LUHMES (cell line): ENCODE measurements around the gene CFAP161.

- PRO-cap = unidirectional peak, plus-strand start at chr15:80072562
Measured at GRCh38 chr15:80072103-80073186, 13.0 kb downstream of the ZFAND6 start.

- PRO-cap = no peak
Measured at GRCh38 chr15:80081140-80082142, 22.0 kb downstream of the ZFAND6 start.

- PRO-cap = no peak
Measured at GRCh38 chr15:80093462-80094453, 34.3 kb downstream of the ZFAND6 start.

DNA sequence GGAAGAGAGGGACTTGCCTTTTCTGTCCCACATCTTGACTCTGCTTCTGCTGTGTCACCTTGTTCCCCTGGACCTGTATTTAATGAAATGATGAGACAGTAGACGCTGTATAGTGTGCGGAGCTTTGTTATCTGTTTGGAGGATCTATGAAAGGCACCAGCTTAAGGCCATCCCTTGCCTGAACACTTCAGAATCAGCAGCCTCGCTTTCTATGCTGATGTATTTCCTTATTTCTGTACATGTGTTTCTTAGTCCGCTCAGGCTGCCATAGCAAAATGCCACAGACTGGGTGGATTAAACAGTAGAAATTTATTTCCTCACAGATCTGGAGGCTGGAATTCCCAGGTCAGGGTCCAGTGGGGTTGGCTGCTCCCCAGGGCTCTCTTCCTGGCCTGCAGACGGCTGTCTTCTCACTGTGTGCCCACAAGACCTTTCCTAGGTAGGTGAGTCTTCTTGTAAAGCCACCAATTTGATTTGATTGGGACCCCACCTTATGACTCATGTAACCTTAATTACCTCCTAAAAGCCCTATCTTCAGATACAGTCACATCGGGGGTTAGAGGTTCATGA is 41.5 kb downstream of the CTXND1 start:
- PRO-cap = no peak

DNA sequence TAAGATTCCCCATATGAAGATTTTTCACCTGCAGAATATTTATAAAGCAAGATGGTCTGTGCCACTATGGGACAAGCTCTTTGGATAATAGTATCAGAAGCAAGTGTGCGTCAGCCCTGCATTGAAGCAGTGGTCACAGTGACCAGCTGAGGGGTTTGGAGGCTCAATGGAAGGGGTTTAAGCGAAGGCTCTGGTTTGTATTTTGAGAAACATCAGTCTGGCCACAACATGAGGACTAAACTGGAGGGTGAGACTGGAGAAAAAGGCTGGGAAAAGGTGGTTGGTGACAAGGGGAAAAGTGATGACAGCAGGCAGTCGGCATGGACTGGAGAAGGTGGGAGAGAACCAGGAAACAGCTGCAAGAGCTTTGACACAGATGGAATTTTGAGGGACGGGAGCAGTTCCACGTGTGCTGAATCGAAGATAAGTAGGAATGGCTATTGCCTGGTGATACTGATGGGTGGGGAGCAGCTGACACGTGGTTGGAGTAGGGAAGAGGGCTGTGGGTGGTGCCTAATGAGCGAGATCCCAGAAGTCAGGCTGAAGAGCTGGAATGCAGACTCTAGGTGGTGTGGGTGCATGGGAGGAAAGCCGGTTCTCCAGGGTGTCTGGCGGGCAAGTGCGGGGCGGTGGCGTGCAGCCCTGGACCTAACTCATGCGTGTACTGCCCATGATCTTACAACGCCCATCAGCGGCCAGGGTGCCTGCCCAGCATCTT is 62.9 kb downstream of the ARNT2 start:
- PRO-cap = no peak

DNA sequence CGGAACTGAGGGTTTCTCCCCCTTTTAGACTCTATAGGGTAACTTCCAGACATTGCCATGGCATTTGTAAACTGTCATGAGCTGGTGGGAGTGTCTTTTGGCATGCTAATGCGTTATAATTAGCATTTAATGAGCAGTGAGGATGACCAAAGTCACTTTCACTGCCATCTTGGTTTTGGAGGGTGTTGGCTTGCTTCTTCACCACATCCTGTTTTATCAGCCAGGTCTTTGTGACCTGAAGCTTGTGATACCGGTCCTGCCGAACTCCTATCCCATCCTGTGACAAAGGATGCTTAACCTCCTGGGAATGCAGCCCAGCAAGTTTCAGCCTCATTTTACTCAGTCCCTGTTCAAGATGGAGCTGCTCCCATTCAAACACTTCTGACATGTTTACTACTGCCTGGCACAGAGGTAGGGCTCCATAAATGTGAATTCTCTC is 15.7 kb upstream of the ABHD17C start:
- PRO-cap = no peak

- PRO-cap = no peak
Measured at GRCh38 chr15:80737616-80738849, 41.1 kb upstream of the CEMIP start.

GRCh38 chr15:80932734-80933685 is 56.6 kb downstream of the MESD start:
- PRO-cap = no peak

DNA sequence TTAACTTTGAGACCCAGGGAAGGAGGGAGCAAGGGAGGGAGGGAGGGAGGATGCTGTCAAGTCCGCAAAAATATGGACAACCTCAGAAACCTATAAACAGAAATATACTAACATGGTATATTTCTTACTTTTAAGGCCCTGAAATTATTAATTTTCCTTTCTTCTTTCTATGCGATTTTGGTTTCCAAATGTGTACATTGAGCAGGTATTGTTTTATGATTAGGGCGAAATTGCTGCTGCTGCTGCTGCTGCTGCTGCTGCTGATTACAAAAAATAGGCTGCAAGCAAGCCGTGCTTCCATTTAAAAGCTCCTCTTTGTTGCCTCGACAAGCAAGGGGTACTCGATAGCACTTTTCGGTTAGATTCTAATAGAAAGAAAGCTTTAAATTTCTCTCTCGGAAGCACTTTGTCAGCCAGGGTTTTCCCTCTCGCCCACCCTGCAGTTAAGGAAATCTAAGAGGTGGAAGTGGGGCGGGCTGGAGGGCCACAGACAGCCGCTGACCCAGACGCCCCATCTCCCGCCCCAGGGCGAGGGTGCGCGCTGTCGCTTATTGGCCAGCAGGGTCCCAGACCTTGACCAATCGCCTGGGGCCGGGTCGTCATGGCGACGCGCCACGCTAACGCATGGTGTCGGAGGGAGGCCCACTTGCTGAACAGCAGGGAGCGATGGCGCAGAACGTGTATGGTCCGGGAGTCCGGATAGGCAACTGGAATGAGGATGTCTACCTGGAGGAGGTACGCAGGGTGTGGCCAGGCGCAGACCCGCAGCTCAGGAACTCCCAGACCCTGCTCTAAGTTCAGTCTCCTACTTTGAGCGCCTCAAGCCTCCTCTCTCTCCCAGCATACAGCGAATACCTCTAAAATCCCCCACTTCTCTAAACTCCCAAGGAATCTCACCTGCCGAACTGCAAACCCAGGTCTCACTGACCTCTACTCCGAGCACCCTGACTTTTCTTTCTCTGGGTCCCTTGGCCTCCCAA is at the start of gene CFAP161:
CFAP161 (plus strand) TSS at position 607 of the 980 bp plus-strand sequence.
- PRO-cap = unidirectional peak, minus-strand start at position 537 of the sequence

DNA sequence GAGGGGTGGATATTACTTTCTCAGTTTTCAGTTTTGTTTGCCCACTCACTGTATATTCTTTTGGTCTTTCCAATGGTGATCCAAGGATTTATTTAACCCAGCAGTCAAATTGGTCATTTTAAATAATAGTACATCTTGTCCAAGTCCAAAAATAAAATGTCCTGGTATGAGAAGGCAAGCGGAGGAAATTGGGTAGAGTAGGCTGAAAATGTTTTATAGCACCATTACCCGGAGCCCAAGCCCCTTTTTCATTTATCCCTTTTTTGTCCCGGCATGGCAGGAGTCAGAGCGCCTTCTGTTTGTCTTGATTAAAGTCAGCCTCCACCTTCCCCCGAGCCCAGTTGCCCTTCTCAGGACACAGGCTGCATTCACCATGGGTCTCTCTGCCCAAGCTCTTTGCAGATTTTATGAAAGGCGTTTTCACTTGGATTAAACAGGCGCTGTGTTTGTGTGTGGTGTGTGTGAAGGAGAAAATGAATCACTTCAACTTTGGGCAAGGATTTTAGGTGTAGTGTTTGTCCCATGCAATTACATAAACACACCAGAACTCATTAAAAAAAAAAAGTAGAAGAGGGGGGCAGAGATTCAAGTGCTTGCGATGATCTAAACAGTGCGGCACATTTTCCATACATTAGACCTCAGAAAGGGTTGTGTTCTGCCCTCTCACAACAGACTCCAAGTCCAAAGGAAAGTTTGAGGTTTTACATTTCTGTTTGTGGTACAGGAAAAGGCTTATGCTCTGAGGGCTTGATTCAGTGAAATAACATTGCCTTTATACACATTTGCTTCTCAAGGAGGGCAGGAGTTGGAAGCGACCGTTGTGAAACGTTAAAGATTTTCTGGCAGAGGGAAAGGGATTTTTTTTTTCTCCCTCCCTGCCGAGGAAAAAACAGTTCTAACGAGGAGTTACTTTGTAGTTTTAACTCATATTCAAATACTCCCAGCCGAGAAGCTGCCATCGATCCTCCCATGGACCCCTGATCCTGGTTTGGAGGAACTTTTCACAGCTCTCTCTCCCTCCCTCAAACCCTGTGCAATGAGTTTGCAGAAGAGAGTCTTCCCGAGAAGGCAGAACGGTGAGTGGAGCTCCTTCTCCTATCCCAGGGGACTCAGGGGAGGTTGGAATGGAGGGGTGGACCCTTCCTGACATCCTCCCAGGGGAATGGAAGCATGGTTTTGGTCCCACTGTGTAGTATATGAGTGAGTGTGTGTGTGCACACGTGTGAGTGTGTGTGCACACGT is 14.4 kb upstream of the IL16 start:
- PRO-cap = no peak

- PRO-cap = no peak
Measured at GRCh38 chr15:81322444-81323279, 1.3 kb downstream of the STARD5 start.

DNA sequence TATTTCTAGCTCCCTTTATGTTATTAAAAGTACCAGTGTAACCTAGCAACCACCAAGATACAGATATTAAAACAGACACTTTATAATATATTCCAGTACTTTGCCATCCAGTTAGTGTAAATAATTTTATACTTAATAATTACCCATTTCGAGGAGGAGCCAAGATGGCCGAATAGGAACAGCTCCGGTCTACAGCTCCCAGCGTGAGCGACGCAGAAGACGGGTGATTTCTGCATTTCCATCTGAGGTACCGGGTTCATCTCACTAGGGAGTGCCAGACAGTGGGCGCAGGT is 248.1 kb downstream of the MEX3B start:
- PRO-cap = no peak

GRCh38 chr15:82046559-82047167 is 845 bp upstream of the MEX3B start:
- PRO-cap = bidirectional peak, plus-strand start at chr15:82047208, minus-strand start at chr15:82046968

GRCh38 chr15:82372053-82373193 is 23.1 kb upstream of the GOLGA6L10 start:
- PRO-cap = no peak

GRCh38 chr15:82475359-82476080 is 45.9 kb downstream of the GOLGA6L9 start:
- PRO-cap = no peak

GRCh38 chr15:82541019-82541542 is 824 bp upstream of the RPS17 start:
- PRO-cap = no peak

DNA sequence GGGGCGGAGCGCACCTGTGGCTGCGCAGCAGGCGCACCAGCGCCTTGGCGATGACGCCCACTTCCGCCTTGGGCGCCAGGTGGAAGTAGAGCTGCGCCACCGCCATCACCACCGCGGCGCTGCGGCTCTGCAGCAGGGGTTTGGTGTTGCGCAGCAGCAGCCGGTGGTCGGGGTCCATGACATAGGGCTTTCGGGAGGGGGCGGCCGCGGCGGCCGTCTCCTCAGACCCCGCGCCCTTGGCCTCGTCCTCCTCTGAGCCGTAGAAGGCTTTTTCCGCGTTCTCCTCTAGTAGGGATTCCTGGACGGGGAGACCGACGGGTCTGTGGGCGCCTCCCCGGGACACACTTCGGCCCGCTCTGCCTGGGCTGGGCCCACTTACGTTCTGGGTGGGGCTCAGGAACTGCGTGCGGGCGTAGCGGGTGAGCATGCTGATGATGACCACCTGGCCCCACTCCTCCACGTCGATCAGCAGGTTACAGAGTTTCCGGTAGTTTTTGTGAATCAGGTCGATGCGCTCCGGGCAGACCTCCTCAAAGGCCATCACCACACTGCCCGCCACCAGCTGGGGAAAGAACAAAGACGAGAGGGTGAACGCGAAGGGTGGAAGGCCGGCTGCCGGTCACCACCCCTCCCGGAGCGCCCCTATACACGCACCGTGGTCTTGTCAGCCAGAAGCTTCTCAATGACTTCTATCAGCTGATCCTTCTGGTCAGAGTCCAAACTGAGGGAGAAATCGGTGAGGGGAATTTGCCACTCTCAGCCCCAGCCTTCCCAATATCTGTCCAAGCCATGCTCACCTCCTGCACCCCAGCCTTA is 29.0 kb downstream of the AP3B2 start:
- PRO-cap = no peak

DNA sequence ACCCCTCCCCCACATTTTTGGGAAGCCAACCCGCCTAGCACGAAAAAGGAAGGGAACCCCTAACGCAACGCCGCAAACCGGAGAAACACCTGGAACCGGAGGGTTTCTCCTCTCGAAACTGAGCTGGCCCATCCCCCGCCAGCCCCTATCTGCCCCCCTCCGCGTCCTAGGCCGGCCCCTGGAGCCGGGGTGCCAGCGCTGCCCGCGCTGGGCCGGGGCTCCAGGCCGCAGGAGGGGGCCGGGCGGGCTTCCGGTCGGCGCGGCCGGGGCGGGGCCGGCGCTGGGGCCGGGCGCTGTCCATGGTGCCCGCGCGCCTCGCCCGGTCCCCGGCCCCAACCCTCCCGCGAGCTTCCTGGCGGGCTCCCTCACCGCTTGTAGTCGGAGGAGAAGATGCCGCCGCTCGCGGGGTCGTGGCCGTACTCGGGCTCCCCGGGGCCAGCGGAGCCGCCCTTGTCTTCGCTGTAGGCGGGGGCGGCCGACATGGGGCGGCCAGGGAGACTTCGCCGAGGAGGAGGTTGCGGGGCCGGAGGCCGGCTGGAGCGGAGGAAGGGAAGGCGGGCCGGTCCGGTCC is 365 bp downstream of the AP3B2 start:
- PRO-cap = no peak

DNA sequence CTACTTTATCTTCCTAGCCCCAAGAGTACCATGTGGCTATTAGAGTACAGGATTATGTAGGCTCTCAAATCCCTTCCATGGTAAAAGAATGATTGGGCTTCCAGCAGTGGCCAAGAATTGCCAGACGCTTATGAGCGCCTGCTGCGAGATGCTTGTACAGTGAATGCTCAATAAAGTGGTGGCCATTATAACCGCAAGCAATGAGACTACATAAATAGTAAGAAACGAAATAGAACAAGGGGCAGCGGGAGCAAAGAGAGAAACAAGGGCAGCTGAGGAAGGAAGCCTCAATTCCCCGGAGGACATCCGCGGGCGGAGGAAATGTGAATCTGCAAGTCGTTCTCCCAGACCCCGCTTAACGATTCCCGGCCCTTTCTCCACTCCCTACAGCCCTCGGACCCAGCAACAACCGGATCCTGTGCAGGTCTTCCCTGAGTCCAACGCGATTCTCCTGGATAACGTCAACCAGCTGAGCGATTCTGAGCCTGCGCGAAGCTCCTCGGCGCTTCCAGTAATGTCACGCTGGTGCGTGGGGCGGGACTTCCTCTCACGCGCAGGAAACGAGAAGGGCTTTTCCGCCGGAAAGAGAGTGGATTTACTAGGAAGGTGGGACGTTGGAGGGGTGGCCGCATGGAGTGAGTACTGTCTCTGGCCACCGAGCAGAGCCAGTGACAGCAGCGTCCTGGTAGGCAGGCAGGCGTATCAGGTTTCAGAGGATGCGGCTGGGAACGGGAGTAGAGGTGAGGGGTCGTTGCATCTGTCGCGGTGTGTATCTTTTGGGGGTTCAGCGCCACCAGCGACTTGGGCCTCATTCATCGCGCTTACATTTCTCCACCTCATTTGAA is 40.5 kb upstream of the AP3B2 start:
- PRO-cap = bidirectional peak, plus-strand start at position 598 of the sequence, minus-strand start at position 482 of the sequence

DNA sequence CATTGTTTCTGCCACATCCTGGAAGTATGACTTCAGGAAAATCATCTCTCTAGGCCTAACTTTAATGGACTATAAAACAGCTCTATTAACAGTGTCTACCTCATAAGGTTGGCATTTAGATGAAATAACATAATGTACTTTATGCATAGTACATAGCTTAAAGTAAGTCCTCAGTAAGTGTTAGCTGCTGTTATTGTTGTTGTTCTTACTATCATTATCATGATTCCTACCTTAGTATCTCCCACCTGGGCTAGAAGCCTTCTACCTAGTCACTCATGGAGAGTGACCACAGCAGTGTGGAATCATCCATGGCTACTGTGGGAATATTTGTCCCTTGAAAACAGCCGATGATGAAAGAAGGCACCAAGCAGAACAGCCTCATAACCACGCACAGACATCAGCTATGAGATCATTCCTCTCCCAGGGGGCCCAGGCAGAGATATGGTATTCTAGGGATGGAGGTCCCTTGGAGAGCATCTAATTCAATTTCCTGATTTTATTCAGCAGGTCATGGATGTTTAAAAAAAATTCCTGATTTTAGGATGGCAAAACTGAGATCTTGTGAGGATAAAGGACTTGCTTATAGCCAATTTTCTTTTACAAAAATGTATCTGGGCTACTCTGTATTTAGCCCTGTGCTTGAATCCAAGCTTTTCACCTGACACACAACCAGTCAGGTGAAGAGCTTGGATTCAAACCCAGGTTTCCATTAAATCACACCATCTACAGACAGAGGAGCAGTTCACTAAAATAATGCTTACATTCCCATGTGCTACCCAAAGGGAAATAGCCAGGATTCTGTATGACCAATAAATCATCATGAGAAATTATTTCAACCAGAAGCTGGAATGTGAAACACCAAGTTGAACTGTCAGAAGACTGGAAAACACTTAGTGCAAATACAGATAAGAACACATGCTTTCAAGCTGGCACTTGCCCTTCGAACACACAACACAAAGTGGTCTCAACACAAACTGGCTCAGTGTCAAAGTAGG is 1.7 kb downstream of the FSD2 start:
- PRO-cap = no peak